ENCODE measurements around a stretch of chr3.

GRCh38 chr3:52281767-52282529, 3.5 kb upstream of the WDR82 start:
- RRBS = no CpG with 5 or more reads among the region's 7 CpGs

GRCh38 chr3:52299926-52300678, 12.5 kb downstream of the GLYCTK start:
- RRBS = no CpG with 5 or more reads among the region's 14 CpGs

GRCh38 chr3:52370302-52370767, 39.5 kb downstream of the BAP1 start:
- RRBS = 96% methylated on average over 3 of the region's 11 CpGs

DNA sequence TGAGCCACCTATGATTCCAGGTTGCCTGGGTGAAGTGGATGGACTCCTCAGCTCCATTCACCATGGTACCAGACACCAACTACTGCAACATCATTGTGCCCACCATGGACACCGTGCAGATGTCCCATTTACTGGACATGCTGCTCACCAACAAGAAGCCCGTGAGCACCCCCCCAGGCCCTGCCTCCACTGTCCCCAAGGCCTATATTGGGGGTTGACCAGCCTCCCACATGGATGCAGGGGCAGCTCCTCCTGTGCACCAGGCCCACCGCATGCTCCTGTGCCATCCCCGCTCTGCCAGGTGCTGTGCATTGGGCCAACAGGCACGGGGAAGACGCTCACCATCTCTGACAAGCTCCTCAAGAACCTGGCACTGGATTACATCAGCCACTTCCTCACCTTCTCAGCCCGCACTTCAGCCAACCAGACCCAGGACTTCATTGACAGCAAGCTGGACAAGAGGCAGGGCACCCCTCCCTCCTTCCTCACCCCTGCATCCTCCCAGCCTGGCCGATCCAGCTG, 37.8 kb downstream of the BAP1 start:
- RRBS = no CpG with 5 or more reads among the region's 8 CpGs

GRCh38 chr3:52400663-52401220, 9.1 kb downstream of the BAP1 start:
- RRBS = no CpG with 5 or more reads among the region's 3 CpGs

DNA sequence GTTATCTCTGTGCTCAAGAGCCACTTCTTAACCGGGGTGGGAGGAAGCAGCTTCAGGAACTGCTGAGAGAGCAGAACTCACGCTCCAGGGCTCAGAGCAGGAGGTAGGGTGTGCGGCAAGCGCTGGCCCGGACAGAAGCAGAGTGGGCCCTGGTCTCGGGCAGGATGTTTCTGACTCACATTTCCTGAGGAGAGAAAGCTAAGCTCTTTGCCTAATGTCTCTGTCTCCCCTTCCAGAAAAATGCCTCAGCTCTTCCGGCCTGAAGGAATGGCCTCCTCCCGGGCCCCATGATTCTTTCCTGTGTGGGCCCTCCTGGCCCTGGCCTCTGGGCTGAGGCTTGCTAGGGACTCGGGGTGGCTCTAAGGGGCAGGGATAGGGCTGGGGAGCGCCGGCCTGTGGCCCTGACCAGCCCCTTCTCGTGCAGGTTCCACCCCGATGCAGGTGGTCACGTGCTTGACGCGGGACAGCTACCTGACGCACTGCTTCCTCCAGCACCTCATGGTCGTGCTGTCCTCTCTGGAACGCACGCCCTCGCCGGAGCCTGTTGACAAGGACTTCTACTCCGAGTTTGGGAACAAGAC, 4.1 kb upstream of the STAB1 start:
- RRBS = 71% methylated on average over 4 of the region's 23 CpGs

GRCh38 chr3:52495742-52496175, 621 bp downstream of the STAB1 start:
- RRBS = 44% methylated on average over 2 of the region's 11 CpGs

- RRBS = no CpG with 5 or more reads among the region's 9 CpGs
Observed at GRCh38 chr3:52498646-52499104, 3.5 kb downstream of the STAB1 start.

GRCh38 chr3:52529684-52530630, 3.7 kb downstream of the NT5DC2 start:
- RRBS = no CpG with 5 or more reads among the region's 10 CpGs

- RRBS = no CpG with 5 or more reads among the region's 6 CpGs
Observed at GRCh38 chr3:52697201-52698381, 8.0 kb downstream of the GLT8D1 start.

GRCh38 chr3:52775351-52775801, 2.0 kb upstream of the ITIH1 start:
- RRBS = no CpG with 5 or more reads among the region's 3 CpGs

GRCh38 chr3:52787519-52788118, 7.0 kb upstream of the ITIH3 start:
- RRBS = no CpG with 5 or more reads among the region's 14 CpGs

DNA sequence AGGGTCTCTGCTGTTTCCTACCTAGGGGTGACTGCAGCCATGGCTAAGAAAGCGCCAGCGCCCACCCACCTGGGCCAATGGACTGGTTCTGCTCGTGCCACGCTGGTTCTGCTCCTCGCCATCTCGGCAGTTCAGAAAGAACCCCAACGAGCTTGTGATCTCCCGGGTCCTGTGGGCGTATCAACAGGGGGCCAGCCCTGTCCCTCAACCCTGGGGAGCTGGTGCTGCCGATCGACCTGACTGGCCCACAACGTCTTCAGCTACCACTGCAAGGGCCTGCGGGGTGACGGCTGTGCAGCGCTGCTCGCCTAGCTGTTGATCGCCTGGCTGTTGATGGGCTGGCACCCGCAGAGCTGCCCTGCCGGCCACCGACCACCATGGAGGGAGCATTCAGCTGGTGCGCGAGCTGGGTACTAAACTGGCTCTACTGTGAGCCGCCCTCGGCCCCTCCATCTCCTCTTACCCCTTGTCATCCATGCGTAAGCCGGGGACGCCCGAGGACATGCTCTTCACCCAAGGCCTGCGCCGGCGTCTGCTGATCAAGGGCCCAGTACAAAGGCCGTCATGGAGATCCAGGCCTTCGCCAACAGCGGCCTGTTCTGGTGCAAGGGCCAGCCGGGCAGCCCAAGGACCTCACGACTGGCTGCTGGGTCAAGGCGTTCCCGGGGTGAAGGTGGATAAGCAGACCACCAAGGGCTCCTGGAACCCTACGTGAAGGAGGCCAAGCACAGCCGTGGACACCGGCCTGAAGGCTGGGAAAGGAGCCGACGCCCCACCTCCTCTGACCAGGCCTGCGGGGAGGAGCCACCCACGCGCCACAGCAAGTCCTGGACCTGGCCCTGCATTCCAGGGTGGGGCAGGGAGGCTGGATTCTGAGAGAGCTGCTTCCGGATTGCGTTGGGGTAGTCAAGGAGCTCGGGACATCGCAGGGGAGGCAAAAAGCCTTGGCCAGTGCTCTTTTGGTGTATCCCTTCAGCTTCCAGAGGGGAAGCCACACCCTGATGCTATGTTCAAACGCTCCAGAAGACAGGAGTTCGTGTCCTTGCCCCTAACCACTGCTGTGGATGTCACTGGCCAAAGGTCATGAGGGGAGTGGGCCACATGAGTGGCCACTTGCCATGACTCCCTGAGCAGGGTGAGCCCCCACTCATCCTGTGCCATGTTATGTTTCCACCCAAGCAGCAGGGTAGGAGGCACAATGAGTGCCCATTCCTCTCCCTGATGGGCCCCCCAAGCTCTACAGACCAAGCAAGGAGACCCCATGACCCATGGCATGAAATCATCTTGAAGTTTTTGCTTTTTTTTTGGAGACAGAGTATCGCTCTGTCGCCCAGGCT, 46.8 kb downstream of the SFMBT1 start:
- RRBS = 96% methylated on average over 15 of the region's 54 CpGs

- RRBS = 2% methylated on average over 9 of the region's 23 CpGs
Observed at GRCh38 chr3:53045753-53045892, 250 bp downstream of the SFMBT1 start.

DNA sequence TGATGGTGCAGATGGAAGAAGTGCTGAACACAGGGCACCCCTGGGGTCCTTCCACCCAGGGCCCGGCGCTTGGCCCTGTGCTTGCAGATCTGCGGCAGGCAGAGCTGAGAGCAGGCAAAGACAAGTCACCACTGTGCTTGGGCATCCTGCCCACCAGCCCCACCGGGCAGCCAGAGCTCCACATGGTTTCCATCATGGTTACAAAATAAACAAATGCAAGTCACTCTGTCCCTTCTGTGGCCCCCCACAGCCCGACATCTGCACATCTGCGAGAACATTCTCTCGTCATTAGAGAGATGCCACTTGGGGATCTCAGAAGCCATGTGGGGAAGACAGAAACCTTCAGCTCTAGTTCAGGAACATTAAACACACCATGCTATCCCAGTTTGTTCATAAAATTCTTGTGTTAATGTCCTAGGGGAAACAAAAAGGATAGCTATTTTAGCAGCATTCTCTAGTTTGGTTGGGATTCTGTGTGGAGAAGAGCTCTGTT, 37.7 kb upstream of the SFMBT1 start:
- RRBS = 97% methylated on average over 4 of the region's 7 CpGs

DNA sequence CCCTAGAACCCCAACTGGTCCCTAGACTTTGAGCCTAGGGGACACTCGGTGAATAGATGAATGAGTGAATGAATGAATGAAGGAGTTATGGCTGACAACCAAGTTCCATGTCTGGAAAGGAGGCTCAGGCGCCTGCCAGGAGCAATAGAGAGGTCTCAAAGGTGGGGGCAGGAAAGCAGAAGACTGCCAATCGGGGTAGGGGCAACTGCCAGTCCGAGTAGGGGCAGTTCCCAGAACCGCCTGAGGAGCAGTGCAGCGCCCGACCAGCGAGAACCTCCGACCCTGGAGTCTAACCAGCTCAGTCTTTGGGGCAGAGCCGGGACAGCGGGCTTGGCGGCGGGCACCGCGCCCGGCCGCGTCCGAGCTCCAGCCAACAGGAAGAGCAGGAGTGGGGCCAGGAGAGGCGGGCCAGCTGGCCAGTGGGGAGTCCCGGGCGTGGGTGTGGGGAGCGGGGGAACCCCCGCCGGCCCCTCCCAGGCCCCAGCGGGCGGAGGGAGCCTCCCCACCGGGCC, 508 bp upstream of the PRKCD start:
- RRBS = 1% methylated on average over 10 of the region's 28 CpGs

- RRBS = no CpG with 5 or more reads among the region's 6 CpGs
Observed at GRCh38 chr3:53162692-53163141, 1.7 kb downstream of the PRKCD start.

DNA sequence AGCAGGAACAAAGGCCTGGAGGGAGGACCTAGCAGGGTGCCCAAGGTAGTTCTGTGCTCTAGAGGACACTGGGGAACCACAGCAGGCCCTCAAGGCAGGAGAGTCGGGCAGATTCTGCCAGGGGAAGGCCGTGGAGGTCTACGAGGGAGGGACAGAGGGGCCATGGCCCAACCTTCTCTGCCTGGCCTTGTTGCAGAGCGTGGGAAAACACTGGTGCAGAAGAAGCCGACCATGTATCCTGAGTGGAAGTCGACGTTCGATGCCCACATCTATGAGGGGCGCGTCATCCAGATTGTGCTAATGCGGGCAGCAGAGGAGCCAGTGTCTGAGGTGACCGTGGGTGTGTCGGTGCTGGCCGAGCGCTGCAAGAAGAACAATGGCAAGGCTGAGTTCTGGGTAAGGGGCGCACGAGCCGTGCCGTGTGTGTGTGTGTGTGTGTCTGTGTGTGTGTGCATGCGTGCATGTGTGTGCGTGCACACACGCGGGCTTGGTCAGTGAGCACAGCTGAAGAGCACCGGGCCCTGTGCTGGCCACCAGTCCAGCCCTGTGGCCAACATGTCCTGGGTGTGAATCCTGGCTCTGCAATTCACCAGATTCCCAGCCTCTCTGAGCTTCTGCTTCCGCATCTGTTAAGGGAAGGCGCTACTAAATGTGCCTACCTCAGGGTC, 18.5 kb downstream of the PRKCD start:
- RRBS = no CpG with 5 or more reads among the region's 26 CpGs

- RRBS = no CpG with 5 or more reads among the region's 7 CpGs
Observed at GRCh38 chr3:53233106-53233326, 22.8 kb downstream of the TKT start.

DNA sequence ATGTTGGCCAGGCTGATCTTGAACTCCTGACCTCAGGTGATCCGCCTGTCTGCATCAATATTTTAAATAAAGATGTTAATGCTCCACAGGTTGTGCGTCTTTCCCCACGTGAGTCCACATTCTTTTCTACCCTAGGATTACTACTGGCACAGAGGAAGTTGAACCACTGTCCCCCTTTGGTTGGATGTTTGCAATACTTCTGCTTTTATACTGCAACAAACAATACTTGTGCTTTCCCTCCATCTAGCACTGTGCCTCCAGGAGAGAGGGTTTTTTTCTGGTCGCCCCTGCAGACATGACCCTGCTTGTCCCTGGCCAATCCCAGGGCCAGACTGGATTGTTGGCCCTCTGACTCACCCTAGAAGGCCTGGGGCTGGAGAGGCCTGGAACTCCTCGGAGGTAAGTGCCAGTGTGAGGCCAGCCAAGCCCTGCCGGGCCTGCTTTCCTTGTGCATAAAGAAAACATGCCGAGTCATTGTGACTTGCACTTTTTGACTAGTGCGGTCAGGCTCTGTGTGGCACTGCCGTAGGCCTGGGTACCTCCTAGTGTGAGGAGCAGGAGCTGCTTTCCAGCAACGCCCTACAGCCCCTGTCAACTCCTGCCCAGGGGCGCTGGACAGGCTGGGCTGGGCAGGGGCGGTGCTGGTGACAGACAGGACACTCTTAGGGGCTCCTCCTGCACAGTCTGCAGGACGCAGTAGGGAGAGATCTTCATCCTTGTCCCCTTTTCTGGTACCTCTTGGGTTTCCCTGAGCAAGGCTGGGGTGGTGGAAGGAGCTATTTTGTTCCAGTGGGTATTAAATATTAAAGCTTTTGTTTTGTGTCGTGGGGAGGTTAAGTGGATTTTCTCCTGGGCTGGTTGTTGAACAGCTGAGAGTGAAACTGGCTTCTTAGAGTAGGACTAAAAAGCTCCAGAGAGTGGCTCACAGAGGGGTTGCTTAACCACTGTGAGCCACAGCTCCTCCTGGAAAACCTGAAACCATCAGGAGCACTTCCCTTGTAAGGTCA, 14.3 kb upstream of the TKT start:
- RRBS = no CpG with 5 or more reads among the region's 14 CpGs

Measured in GM19239 (cell line).